Hair follicular keratinocyte (primary cell): ENCODE measurements around a stretch of chr5.

- RAMPAGE, long total RNA: no peak
Measured at GRCh38 chr5:174273275-174273736, 227.8 kb downstream of the NSG2 start.

DNA sequence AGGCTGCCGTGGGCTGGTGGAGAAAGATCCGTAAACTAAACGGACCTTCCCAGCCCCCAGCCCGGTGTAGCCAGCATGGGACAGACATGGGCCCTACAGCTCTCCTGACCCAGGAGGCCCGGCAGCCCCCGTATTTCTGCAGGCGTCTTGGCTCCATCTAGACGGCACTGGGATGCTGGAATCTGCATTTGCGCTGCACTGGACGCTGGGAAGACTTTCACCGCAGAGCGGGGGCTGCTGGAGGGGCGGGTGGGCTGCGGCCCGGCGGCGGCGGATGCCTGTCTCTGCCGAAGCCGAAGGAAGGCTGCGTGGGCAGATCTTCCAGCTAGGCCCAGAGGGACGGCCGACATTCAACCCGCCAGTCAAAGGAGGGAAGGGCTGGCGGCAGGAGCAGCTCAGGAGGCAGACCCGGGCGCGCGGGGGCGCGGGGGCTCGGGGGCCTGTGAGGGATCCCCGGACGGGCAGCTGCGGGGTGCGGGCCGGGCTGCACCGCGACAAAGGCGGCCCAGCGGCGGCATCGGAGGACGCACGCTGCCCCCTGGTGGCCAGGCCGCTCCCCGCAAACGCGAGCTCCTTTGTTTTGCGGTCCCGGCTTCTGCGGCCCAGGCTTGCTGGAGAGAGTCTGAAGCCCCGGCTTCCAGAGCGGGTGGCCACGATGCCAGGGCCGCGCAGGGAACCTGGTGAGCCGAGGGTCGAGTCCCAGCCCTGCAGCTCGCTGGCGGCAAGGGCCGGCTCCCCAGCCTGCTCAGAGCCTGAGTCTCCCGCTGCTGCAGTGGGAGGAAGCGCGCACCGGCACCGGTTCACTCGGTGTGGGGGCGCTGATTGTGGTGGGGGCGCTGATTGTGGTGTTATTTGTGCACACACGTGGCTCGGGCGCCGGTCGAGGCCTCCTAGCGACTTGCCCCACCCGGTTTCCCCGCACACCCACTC, 266.4 kb downstream of the NSG2 start:
- RAMPAGE, long total RNA: no peak

DNA sequence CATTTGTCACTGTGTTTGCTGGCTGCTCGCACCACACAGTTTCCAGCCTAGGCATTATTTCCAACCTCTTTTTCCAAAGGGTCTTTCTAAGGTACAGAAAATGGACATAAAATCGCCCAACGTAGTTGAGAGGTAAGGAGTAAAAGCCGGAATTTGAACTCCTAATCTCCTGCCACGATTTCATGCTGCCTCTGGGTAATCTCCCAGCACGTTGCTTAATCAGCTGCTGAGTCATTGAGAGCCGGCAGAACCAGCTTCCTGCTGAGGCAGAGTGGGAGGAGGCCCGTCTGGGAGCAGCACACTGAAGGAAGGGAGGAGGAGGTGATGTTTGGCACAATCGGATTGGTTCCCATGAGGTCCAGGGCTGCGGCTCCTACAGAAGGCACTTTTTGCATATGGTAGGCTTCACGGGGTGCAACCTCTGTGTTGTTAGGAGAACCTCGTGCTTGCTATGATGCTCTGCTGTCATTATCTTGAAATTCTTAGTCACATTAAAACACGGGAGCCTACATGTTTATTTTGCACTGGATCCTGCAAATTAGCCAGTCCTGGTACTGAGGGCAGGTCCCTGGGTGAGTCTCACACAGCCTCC, 191.8 kb upstream of the MSX2 start:
- RAMPAGE, long total RNA: no peak

DNA sequence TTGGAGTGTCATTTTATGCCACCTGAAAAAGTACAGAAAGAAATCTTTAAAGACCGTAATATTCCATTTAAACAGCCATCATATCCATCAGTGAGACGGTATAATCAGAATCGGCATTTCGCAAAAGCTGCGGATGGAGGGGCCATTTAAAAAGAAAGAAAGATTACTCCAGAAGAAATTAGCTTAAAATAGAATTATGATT, 198.9 kb downstream of the MSX2 start:
- RAMPAGE, long total RNA: no peak

DNA sequence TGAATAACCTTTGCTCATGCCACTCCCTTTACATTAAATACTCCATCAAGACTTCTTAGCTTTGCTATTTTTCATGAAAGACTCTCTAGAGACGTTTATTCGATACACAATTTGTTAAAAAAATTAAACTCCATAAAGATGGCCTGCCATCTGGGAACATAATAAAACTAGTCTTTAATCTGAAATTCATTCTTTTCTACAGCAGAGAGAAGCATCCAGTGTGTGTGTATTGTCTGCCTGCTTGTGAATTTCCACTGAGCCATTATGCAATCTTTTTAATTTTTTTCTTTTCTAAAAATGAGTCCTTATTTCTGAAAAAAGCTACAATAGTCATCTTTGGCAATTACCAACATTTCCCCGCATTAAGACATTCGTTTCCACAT, 263.0 kb downstream of the MSX2 start:
- RAMPAGE, long total RNA: no peak

GRCh38 chr5:175014861-175015363, 290.5 kb downstream of the MSX2 start:
- RAMPAGE, long total RNA: no peak

DNA sequence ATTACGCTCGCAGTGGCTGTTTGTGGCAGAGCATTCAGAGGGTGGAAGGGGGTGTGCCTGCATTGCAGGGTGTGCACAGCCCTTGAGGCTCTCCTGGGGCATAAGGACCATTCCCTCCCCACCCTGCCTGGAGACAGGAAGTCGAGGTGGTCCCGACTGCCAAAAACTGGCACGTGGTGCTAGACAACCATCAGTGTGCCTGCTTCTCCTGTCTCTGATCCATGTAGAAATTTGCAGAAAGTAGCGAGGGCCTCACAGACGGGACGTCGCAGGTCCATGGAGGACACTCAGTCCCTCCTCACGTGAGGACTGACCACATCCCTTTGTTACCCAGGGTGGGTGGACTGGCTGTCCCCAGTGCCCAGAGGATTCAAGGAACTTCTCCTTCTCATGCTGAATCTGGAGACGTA, 35.3 kb downstream of the HRH2 start:
- RAMPAGE, long total RNA: no peak

DNA sequence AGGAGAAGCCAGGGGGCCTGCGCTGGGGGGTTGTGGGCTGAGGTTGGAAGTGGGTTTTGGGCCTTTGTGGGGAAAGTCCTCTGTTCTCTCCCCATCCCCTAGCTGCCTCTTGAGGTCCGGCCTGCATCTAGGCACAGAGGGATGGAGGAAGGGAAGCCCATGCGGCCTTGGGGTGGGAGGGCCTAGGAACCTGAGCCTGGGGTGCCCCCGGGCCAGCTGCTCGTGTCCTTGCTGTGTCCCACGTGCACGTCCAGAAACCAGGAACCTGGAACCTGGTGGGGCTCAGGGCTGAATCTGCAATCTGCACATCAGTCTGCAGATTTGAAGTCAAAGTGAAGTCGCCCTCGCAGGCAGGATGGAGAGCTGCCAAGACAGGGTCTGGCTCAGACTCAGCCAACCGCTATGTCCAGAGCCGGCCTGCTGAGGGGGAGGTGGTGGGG, 103.8 kb upstream of the SIMC1 start:
- RAMPAGE, long total RNA: no peak

DNA sequence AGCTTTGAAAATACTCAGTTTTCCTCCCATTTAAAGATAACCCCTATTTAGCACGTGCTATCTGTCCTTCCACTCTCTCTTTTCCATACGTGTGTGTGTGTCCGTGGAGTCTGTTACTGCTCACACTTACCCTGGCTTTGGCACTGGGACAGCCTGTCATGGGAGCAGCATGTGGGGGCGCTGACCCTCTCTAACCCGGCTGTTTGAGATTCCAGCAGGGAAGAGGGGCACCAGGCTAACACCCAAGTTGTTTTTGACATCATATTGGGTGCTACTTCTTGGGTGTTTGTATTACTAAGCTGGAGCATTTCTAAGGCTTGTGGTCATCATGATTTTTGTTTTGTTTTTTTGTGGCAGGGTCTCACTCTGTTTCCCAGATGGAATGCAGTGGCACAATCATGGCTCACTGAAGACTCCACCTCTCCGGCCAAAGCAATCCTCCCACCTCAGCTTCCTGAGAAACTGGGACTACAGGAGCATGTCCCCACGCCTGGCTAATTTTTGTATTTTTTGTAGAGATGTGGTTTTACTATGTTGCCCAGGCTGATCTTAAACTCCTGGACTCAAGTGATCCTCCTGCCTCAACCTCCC, 56.9 kb upstream of the SIMC1 start:
- RAMPAGE, long total RNA: no peak

- RAMPAGE, long total RNA: no peak
Measured at GRCh38 chr5:176344774-176345609, 16.6 kb downstream of the KIAA1191 start.

DNA sequence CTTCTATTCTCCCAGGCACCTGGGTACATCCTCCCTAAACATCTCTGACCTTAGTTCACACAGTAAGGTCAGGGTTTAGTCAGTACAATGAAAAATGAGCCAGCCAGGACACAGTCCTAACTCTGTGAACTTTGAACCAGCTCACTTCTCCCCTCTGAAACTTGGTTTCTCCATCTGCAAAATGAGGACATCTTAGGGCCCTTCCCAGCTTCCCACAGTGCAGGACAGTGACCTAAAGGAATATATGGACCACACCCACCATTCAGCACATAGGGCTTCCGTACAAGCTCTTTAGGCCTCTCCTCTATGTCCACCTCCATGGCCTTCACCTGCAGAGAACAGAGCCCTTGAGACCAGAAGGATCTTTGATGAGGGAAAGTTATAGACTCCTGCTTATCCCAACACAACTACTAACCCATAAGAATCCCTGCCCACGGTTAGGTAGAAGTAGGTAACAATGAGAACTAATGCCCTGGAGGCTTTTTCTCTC, 1.8 kb downstream of the NOP16 start:
- RAMPAGE, long total RNA: no peak

DNA sequence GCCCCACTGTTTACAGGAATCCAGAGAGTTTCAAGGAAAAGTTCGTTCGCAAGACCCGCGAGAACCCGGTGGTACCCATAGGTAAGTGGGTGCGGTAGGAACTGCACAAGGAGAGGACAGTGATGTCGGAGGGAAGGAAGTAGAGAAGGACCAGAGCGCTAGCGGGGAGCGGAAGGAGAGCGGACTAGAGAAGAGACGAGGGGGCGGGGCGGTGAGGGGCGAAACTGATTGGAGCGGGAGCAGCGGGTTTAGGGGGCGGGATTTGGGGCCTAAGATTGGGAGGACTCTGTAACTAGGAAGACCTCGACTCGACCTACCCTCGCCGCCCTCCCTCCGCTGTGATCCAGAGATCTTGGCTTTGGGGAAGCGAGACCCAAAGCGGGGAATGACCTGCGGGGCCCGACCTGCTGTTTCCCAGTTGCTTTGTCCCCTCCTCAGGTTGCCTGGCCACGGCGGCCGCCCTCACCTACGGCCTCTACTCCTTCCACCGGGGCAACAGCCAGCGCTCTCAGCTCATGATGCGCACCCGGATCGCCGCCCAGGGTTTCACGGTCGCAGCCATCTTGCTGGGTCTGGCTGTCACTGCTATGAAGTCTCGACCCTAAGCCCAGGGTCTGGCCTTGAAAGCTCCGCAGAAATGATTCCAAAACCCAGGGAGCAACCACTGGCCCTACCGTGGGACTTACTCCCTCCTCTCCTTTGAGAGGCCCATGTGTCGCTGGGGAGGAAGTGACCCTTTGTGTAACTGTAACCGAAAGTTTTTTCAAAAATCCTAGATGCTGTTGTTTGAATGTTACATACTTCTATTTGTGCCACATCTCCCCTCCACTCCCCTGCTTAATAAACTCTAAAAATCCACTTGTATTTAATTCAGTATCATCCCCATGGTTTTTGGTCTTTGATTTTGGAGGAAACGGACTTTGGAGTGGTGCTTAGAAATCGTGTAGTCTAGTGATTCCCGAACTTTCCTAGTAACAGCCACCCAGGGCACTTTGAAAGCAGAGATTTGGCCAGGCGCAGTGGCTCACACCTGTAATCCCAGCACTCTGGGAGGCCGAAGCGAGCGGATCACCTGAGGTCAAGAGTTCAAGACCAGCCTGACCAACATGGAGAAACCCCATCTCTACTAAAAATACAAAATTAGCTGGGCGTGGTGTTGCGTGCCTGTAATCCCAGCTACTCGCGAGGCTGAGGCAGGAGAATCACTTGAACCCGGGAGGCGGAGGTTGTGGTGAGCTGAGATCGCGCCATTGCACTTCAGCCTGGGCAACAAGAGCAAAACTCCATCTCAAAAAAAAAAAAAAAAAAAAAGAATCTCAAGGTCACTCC, 806 bp downstream of the HIGD2A start:
- RAMPAGE, long total RNA: no peak

- RAMPAGE, long total RNA: no peak
Measured at GRCh38 chr5:176397499-176398230, 9.1 kb downstream of the HIGD2A start.

- RAMPAGE, long total RNA: no peak
Measured at GRCh38 chr5:176529622-176530383, 7.4 kb downstream of the RNF44 start.

GRCh38 chr5:176538302-176538587, 1.0 kb upstream of the RNF44 start:
- RAMPAGE, long total RNA: no peak

DNA sequence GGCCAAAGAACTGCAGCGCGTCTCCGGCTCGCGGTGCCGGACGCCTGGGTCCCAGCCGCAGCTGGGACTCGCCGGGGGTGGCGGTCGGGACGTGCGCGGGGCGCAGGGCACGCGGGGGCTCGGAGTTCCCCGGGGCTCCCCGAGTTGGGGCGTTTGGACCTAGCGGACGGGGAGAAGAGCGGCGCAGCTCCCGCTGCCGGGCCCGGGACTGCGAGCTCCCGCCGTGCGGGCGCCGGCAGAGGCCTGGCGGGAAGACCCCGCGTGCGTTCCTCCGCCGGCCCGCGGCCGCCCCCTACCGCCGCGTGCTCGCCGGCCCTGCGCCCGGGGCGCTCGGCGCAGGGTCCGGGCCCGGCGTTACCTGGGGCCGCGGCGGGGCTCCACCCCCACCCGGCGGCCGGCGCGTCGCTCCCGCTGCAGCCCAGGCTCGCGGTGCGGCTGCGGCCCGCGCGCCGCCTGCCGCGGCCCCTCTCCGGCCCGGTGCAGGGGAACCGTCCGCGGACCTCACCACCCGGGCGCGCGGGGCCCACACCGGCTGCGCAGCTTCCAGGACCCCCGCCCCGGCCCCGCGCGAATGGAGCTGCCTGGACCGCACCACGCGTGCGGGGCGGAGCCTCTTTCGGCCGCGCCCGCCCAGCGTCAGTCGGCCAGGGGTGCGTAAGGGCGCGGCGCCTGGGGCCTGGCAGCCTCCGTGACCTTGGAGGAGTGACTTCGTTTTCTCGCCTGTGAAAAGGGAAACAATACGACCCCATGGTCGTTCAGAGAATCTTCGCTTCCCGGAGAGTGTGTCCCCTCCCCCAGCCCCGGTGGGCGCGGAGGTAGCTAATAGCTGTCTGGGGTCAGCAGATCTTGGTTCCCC, 5.9 kb upstream of the RNF44 start:
- RAMPAGE, long total RNA: no peak

DNA sequence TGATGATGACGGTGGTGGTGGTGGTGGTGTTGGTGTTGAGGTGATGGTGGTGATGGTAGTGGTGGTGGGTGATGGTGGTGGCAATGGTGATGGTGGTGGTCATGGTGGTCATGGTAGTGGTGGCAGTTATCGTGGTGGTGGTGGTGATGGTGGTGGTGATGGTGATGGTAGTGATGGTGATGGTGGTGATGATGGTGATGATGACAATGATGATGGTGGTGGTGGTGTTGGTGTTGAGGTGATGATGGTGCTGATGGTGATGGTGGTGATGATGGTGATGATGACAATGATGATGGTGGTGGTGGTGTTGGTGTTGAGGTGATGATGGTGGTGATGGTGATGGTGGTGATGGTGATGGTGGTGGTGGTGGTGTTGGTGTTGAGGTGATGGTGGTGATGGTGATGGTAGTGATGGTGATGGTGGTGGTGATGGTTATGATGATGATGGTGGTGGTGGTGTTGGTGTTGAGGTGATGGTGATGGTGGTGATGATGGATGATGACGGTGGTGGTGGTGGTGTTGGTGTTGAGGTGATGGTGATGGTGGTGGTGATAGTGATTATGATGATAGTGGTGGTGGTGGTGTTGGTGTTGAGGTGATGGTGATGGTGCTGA, 17.9 kb downstream of the GPRIN1 start:
- RAMPAGE, long total RNA: no peak

- RAMPAGE, long total RNA: no peak
Measured at GRCh38 chr5:176822949-176823551, 12.7 kb downstream of the UNC5A start.

- RAMPAGE, long total RNA: no peak
Measured at GRCh38 chr5:177086297-177086767, 383 bp upstream of the FGFR4 start.

DNA sequence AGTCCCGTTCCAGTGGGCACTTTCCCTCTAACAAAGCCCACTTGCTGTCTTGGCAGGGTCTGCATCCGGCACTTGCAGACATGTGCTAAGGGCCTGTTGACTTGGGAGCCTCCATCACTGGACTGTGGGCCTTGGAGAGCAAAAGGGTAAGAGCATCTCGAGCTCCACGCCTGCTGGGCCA, 2.3 kb upstream of the NSD1 start:
- RAMPAGE, long total RNA: no peak